Left lung (tissue), 1 donor: ENCODE results near the gene CBX2.

- PRO-cap, result no peak
Measured at GRCh38 chr17:78787770-78788208, 5.7 kb upstream of the CYTH1 start.

- PRO-cap, result no peak
Measured at GRCh38 chr17:78795924-78796485, 13.9 kb upstream of the CYTH1 start.

GRCh38 chr17:78804493-78805249 is 22.6 kb upstream of the CYTH1 start:
- PRO-cap, result no peak

GRCh38 chr17:78812667-78813712 is 27.6 kb downstream of the USP36 start:
- PRO-cap, result no peak

DNA sequence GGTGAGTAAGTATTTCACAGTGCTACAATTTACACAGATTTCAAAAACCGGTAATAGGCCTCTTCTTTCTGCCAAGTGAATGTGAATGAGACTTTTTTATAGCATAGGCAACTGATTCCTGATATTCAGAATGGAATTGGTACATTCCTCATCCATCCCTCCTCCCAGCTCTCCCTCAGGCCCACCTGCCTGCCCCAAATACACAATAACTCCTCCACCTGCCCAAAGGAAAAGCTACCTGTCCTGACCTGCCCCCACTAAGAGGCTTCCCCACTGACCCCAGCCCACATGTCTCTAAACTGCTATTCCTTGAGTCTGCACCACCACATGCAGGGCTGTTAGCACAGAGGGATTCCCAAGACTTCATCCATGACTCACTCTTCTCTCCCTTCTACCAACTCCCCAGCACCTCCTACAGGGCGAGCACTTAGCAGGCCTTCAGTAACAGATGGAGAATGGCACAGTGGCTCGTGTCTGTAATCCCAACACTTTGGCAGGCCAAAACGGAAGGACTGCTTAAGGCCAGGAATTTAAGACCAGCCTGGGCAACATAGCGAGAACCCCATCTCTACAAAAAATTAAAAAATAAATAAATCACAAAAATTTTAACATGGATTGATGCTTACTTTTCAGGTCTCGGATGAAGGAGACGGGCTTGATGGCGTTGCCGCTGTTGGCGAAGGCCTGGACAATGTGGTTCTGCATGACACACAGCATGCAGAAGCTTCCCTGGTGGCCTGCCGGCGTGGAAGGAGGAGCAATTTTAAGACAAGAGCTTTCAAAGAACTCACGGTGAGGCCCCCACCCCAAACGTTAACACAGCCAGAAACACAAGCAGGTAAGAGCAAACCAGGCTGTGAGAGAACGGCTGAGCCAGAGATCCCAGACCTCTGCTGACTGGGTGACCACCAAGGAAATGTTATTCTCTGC is 12.1 kb downstream of the USP36 start:
- PRO-cap, result no peak

GRCh38 chr17:78854395-78855149 is 14.0 kb upstream of the USP36 start:
- PRO-cap, result no peak

DNA sequence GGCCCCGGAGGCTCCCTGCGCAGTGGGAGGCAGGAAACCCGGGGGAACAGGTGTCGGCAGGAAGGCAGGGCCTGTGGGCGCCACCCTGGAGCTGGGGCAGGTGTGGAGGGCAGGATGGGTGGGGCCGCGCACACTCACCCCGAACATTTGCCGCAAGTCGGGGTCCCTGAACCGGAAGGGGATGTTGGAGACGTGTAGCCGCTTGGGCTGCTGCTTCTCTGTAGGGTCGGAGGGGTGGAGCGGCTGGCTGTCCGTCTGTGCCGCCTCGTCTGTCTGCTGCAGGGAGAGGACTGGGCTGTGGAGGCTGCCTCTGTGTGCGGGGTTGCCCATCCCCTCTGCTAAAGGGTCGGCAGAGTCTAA is 31.9 kb downstream of the ENGASE start:
- PRO-cap, result unidirectional peak, minus-strand start at position 275 of the sequence

GRCh38 chr17:79607738-79608478 is 2.9 kb downstream of the RBFOX3 start:
- PRO-cap, result no peak

- PRO-cap, result bidirectional peak, plus-strand start at chr17:79778158, minus-strand start at chr17:79778000
Measured at GRCh38 chr17:79777153-79778297, at the start of gene CBX2. CBX2 (plus strand) TSS chr17:79778148.

DNA sequence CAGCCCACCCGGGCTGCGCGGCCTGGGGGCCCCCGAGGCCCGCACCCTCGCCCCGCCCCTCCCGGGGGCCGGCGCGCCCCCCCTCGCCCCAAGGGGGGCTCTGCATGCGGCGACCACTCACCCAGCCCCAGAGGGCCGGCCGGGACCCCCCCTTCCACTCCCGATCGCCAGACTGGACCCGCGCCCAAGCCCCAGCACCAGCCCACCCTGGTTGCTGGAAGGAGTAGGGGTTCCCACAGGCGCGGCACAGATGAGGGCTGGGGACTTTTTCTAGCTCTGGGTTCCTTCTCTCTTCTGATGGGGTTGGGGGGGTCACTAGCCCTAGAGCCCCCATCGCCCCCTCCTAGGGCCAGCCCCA is 16.8 kb upstream of the CBX8 start:
- PRO-cap, result no peak

- PRO-cap, result no peak
Measured at GRCh38 chr17:79838121-79838281, 1.2 kb downstream of the CBX4 start.

DNA sequence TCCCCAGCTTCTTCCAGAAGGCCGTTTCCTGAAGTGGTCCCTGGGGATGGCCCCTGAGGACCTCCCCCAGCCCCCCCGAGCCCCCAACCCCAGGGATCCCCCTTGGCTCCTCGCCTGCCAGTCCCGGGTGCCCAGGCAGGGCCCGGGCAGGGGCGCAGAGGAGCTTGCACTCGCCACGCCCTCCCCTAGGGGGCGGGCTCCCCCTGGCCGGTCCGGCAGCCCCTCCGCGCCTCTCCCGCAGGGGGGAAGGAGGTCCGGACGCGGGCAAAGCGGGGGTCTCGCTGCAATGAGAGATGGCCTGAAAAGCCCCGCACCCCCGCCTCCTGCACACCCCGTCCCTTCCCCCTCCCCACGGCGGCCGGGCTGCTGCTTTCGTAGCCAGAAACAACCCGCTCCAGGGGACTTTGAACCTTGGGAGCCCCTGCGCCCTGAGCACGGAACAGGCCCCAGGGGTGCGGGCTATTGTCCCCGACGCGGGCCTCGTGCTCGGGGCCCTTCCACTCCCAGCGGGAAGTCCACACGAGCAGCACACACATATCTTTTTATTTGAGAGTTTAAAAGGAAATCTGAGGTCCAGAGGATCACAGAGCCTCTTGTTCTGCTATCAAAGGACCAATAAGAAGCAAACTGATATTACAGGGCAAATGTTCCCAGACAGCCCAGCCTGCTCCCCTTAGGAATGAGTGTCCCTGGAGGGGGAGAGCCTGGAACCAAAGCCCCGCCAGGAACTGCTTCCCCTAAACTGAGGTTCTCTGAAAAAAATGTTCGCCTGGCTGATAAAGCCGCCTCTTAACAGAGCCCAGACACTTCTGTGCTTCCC is 5.7 kb upstream of the CBX4 start:
- PRO-cap, result unidirectional peak, plus-strand start at position 500 of the sequence

DNA sequence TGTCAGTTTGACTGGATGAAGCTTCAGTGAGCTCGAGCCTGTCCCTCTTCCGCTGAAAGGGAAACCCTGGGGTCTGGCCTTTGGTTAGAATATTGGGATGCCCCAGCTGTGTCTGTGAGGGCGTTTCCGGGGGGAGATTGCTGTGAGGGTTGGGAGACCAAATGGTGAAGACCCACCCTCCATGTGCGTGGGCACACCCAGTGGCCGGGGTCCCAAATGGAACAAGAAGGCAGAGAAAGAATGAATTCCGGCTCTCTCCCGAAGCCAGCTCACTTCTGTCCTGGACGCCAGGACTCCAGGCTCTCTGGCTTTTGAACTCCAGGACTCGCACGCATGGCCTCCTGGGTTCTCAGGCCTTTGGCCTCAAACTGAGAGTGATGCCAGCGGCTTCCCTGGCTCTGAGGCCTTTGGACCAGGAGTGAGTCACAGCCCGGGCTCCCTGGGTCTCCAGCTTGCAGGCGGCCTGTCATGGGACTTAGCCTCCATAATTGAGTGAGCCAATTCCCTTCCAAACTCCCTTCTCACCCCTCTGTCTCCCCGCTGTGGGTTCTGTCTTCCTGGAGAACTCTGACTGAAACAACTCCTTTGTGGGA is 49.6 kb upstream of the CBX4 start:
- PRO-cap, result no peak

DNA sequence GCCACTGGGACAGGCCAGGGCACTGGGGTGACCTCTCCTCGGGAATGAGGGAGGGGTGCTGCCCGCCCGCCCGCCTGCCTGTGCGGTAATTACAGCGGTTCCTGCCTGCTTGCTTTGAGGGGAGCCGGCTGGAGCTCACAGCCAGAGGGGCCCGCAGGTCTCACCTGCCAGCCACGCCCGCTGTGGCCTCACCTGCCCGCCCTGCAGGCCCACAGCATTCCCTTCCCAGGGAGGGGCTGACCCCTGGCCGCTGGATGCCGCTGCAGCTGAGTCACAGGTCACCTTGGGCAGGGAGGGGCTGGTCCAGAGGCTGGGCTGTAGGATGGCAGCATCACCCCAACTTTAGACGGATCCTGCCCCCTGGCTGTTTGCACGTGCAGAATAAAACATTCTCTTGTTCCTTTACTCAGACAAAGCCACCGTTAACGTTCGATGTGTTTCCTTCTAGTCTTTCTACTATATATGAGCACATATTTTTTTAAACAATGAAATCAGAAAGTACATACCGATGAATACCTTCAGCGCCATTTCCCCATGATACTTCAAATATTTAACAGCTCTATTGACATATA is 76.8 kb upstream of the CBX4 start:
- PRO-cap, result unidirectional peak, minus-strand start at position 166 of the sequence

- PRO-cap, result no peak
Measured at GRCh38 chr17:79931705-79932348, 92.6 kb upstream of the CBX4 start.

- PRO-cap, result no peak
Measured at GRCh38 chr17:79947426-79948046, 88.1 kb downstream of the TBC1D16 start.

DNA sequence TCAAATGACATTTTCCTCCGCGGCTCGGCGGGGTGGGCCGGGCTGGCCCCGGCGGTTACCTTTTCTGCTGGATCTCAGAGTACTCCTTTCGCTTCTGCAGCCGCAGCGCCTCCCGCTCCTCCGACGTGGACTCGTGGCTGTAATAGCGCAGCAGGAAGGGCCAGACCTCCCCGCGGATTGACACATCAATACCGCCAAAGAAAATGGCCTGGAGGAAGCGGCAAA is 86.1 kb downstream of the TBC1D16 start:
- PRO-cap, result no peak

DNA sequence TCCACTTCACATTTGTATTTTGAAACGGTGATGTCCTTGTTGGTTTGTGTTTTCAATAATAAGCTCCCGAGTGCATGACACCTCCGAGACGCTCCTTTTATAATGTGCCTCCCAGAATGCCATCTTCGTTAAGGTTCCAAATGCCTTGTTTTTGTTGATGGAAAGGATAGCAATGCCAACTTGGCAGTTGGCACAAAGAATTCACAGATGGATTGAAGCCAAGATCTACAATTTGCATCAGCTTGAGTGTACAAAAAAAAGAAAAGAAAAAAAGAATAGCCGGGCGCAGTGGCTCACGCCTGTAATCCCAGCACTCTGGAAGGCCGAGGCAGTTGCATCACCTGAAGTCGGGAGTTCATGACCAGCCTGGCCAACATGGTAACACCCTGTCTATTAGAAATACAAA is 7.7 kb downstream of the TBC1D16 start:
- PRO-cap, result no peak

DNA sequence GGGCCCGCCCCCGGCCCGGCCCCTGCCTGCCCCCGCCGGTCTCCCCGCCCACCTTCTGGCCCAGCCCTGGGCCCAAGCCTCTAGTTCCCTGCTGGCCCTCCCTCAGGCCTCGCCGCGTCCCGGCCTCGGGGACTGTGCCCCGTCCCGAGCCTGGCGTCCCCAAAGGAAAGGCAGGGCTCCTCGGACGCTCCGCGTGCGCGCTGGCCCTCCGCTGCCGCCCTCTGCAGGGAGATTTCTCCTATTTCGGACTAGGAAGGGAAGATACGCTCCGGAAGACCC is 193 bp upstream of the TBC1D16 start:
- PRO-cap, result bidirectional peak, plus-strand start at position 83 of the sequence, minus-strand start outside the sequence; bidirectional peak, plus-strand start outside the sequence, minus-strand start at position 220 of the sequence

GRCh38 chr17:80132841-80134152 is 13.6 kb downstream of the EIF4A3 start:
- PRO-cap, result unidirectional peak, minus-strand start at chr17:80133251